Melanocyte of skin (primary cell): ENCODE results near the gene PPP1R26.

DNA sequence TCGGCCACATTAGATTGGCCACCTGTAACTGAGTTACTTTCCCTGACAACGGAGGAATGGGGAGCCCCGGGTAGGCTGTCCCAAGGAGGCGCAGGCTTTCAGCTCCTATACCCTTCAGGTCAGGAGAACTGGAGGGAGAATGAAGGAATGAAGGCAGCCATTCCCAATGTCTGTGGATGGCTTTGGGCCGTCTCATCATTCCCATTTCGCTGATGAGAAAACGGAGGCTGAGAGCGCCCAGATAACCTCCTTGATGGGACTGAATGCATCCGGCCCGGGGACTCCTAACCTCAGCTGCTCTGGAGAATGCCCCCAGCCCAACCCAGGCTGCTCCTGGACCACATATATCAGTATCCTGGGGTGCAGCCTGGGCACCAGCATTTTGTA lies 81.0 kb downstream of the WDR5 start:
- CAGE, long polyA plus RNA, 2 experiments = no peak in any of the 2 experiments

- CAGE, long polyA plus RNA, 2 experiments = no peak in any of the 2 experiments
Measured at GRCh38 chr9:134217378-134218160, 81.7 kb downstream of the WDR5 start.

DNA sequence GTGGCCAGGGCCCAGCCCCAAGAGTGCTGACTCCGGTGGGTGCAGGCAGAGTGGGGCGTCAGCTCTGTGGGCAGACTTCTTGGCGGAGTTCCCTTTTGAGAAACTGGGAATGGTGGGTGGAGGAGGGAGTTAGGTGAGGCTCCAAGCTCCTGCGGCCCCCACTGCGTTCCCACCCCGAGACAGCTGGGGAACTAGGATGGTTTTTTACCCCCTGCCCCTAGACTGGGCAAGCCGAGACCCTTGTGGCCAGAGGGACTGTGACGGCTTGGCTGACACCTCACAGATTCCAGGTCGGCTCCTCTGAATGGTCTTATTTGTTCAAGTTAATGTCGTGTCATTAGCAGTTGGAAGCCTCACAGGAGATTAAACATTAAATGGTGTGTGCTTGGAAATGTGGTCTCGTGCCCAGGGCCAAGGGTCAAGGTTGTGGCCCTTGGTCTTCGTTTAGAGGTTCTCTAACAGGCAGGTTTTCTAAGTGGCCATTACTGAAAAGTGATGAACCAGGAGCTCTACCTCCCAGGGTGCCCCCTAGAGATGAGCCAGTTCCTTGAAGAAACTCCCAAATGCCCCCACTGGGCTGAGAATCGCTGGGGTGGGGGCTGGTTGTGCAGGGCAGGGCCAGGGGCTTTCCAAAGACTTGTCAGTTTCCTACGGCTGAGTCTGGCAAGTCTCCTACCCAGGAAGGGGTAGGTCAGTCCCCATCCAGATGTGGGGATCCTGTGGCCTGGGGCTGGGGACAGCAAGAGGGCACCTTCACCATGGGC lies 61.2 kb upstream of the RXRA start:
- CAGE, long polyA plus RNA, 2 experiments = no peak in any of the 2 experiments

GRCh38 chr9:134267761-134268462 lies 58.3 kb upstream of the RXRA start:
- CAGE, long polyA plus RNA, 2 experiments = no peak in any of the 2 experiments

GRCh38 chr9:134323247-134323461 lies 3.1 kb upstream of the RXRA start:
- CAGE, long polyA plus RNA, 2 experiments = no peak in any of the 2 experiments

- CAGE, long polyA plus RNA, 2 experiments = no peak in any of the 2 experiments
Measured at GRCh38 chr9:134331284-134331943, 5.2 kb downstream of the RXRA start.

DNA sequence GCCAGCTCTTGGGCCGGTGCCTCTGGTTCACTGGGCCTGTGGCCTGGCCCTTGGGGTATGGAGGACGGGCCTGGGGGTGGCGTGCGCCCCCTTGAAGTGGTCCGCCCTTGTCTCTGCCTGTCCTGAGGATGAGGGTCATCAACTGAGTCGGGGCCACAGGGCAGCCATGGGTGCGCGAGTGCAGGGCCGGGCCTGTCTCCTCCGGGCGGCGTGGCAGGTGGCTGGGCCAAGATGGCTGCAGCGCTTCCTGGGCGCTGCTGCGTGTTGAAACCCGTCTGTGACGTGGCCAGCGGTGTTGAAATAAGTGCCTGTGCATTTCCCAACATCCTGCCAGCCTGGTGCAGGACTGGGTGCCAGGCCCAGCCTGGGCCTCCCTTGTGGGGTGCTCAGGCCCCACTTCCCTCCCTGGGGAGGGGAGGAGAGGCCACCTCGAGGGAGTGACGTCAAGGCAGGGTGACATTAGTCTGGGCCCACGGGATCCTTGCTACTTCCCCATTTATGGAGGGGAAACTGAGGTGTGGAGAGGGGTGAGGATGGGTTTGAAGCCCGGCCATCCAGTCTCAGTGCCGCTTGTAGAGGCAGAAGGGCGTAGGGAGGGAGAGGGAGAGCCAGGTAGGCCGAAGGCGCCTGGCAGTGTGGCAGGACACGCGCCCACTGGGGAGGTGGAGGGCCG lies 45.5 kb downstream of the RXRA start:
- CAGE, long polyA plus RNA, 2 experiments = no peak in any of the 2 experiments

GRCh38 chr9:134373674-134373867 lies 47.3 kb downstream of the RXRA start:
- CAGE, long polyA plus RNA, 2 experiments = no peak in any of the 2 experiments

- CAGE, long polyA plus RNA, 2 experiments = no peak in any of the 2 experiments
Measured at GRCh38 chr9:134376320-134377371, 50.4 kb downstream of the RXRA start.

DNA sequence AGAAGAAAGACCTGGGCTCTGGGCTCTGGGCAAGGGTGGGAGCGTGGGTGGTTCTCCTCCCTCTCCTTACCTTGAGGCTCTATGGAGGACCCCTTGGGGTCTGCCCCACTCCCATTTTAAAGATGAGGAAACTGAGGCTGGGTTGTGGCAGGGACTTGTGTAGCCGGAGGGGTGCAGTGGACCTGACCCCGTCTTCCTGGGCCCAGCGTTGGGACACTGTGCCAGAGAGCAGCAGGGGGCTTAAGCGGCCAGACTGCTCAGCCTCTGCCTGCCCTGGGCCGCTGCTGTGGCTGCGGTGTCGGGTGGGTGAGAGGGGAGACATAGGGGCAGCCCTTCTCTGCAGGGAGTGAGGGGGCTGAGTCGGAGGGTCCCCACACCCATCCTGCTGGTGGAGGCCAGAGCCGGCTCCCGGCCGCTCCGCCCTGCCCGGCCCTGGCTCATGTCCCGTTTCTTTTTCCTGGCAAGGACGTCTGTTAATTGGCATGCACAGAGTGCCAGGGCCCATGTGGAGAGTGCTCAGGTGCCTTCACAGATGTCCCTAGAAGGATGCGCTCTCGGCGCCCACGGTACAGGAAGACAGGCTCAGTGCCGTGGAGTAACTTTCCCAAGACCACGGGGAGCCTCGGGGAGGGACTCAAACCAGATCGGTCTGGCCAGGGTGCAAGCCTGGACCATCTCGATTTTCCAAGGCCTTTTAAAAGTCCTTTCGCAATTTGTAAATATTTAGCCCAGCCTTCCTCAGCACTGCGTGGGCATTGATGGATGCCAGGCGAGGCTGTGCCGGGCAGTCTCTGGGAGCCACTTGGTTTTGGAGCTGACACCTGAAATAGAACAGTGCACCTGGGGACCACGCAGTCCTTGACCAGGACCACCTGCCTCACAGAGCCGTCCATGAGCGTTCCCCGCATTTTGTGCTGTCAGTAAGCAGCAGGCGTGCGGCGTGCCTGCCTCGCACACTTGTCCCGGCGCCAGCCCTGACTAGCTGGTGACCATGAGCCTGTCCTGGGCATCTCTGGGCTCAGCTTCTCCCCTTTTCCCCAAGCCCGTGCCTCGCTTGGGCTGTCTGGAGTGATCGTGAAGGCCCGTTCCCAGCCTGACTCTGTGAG lies 60.9 kb downstream of the RXRA start:
- CAGE, long polyA plus RNA, 2 experiments = no peak in any of the 2 experiments

GRCh38 chr9:134425321-134425630 lies 99.0 kb downstream of the RXRA start:
- CAGE, long polyA plus RNA, 2 experiments = no peak in any of the 2 experiments

DNA sequence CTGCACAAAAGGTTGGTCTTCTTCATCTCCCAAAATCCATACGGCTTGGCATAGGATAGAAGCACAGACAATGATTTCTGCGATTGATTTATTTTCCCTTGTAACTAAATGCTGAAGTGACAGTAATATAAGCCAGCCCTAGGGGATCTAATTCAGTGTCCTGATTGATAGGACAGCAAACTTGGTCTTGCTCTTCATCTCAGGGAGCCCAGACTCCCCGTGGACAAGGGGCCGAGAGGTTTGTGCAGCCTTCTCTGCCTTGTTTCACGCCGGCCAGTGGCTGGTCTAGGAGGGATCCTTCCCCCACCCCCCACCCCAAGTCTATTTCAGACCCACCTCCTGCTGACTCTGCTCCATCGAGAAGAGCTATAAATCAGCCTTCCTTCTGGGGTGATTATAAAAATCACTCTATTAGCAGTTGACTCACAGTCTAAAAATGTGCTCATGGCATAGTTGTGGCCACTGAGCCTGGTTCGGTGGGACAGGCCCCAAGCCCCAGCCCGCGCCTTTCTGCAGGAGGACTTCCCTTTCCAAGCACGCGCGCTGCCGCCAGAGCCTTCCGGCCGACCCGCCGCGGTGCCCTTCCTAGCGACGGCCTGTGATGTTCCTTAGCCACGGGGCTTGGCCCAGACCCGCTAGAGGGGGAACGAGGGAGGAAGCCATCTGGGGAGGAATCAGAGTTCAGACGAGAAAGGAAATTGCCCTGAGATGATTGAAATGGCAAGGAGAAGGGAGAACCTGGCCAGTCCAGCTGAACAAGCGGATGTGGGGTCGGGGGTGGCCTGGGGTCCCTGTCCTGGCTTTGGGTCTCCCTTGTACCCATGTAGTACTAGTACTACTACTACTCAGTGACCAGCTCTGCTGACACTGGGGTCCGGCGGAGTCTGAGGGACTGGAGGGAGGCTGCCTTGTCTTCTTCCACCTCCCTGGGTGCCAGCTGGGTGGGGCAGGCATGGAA lies 89.6 kb upstream of the COL5A1 start:
- CAGE, long polyA plus RNA, 2 experiments = no peak in any of the 2 experiments

DNA sequence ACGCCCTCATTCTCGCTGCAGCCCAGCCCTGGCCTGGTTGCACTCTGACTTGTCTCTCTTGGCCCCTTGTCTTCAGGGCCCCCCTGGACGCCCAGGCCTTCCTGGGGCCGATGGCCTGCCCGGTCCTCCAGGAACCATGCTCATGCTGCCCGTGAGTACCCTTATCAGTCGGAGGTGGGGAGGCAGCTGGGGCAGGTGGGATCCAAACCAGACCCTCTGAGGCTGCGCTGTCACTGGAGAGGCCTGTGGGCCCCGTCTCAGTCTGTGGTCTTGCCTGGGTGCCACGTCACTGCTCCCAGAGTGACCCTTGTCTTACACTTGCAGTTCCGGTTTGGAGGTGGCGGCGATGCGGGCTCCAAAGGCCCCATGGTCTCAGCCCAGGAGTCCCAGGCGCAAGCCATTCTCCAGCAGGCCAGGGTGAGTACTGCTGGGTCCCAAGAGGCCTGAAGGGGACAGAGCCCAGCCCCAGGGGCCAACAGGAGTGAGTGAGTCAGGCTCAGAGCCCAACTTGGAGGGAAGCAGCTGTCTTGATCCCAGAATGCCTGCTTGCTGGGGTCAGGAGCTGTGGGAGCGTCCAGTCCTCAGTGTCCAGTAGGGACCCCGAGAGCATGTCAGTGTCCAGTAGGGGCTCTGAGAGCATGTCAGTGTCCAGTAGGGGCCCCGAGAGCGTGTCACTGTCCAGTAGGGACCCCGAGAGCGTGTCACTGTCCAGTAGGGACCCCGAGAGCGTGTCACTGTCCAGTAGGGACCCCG lies 109.0 kb downstream of the COL5A1 start:
- CAGE, long polyA plus RNA, 2 experiments = no peak in any of the 2 experiments

DNA sequence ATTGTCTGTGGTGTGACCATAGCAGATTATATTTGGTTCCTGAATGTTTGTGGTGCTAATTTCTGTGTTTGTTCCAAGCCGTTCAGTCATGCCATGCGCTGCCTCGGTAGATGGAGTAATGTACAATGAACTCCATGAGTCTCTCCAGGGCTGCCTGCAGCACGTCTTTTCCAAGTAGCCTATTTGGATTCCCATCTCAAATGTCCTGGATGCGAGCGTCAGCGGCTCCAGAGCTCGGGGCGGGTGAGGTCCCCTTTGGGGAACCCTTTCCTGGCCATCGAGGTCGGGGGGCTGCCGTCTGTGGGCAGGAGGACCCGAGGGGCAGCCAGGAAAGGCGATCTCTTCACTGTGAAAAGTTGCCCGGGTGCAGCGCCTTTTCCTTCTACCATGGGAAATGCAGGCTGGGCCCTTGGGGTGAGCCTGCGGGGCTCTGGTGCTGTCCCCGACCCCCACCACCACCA lies 36.9 kb upstream of the FCN2 start:
- CAGE, long polyA plus RNA, 2 experiments = no peak in any of the 2 experiments

- CAGE, long polyA plus RNA, 2 experiments = no peak in any of the 2 experiments
Measured at GRCh38 chr9:134922337-134922877, 4.7 kb upstream of the FCN1 start.

- CAGE, long polyA plus RNA, 2 experiments = no peak in any of the 2 experiments
Measured at GRCh38 chr9:134992891-134993479, 75.3 kb upstream of the FCN1 start.

DNA sequence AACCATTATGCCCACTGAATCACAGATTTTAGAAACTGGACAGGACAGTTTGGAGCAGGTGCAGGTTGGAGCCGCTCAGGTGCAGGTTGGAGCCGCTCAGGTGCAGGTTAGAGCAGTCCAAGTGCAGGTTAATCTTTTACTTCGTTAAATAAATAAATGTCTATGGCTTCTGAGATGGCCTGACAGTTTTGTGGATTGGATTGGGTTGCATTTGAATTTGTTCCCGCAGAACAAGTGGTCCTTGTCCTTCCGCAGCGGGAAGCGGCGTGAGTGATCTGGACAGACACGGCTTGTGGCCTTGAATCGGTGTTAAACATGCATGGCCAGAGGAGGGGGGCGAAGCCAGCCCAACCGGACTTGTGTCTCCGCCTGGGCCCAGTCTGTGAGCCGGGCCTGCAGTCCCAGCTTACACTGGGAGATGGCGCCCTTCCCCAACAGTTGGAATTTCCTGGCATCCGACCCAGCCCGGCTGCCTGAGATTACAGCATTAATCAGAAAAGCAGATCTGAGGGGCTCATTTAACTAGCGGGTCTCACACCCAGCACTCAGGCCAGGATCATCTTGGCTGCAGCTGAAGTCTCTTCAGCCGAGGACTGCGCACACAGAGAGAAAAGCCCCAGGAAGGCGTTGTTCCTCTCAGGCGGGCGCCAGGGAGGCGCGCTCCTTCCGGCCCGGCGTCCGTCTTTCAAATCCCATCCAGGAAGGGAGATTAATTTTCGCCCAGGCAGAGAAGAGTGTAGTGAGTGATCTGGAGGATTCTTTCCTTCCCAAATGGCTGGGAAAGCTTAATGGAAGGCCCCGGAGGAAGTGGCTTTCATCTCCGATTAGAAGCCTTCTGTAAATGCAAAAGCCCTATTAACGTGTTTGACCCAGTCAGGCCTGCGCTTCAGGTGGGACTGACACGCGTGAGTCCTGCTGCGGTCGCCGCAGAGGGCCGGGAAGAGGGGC lies 1.4 kb upstream of the OLFM1 start:
- CAGE, long polyA plus RNA, 2 experiments = no peak in any of the 2 experiments

GRCh38 chr9:135089037-135089617 lies 1.7 kb downstream of the OLFM1 start:
- CAGE, long polyA plus RNA, 2 experiments = no peak in any of the 2 experiments

DNA sequence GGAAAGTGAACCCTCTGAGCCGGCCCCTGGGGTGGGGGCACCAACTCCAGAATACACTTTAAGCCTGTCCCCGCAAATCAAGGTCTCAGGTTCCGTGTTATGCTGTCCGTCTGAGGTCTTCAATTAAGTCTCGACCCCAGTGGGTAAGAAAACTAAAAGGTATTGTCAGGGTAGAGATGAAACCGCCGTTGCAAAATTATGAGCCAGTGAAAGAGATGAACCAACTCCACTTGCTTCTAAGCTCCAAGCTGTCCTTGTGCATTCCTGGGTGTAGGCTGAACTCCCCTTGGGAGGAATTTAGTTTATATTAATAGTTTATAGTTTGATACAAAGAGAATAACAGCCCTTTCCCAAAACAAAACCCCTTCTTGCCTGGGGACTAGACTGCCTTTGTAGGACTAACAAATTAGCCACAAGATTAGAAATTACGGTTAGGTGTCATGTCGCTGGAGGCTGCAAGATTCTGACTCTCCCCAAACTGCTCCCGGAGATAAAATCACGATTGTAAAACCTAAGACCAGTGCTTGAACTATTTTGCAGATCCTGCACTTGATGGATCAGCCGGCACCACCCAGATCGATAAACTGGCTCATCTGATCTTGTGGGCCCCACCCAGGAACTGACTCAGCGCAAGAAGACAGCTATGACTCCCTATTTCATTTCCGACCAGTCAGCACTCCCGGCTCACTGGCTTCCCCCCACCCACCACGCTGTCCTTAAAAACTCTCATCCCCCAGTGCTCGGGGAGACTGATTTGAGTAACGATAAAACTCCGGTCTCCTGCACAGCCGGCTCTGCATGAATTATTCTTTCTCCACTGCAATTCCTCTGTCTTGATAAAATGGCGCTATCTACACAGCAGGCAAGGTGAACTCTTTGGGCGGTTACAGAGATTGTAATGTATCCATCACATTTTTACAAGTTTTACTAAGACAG lies 10.9 kb upstream of the PPP1R26 start:
- CAGE, long polyA plus RNA, 2 experiments = no peak in any of the 2 experiments

- CAGE, long polyA plus RNA, 2 experiments = no peak in any of the 2 experiments
Measured at GRCh38 chr9:135479355-135480206, at the start of gene PPP1R26. PPP1R26 (plus strand) TSS chr9:135479782.